SJCRH30 (cell line): ENCODE measurements around the gene UGT1A8.

- RAMPAGE, long total RNA = no peak
Observed at GRCh38 chr2:233061068-233061856, 1.1 kb downstream of the INPP5D start.

GRCh38 chr2:233099869-233100572 is 39.9 kb downstream of the INPP5D start:
- RAMPAGE, long total RNA = no peak

DNA sequence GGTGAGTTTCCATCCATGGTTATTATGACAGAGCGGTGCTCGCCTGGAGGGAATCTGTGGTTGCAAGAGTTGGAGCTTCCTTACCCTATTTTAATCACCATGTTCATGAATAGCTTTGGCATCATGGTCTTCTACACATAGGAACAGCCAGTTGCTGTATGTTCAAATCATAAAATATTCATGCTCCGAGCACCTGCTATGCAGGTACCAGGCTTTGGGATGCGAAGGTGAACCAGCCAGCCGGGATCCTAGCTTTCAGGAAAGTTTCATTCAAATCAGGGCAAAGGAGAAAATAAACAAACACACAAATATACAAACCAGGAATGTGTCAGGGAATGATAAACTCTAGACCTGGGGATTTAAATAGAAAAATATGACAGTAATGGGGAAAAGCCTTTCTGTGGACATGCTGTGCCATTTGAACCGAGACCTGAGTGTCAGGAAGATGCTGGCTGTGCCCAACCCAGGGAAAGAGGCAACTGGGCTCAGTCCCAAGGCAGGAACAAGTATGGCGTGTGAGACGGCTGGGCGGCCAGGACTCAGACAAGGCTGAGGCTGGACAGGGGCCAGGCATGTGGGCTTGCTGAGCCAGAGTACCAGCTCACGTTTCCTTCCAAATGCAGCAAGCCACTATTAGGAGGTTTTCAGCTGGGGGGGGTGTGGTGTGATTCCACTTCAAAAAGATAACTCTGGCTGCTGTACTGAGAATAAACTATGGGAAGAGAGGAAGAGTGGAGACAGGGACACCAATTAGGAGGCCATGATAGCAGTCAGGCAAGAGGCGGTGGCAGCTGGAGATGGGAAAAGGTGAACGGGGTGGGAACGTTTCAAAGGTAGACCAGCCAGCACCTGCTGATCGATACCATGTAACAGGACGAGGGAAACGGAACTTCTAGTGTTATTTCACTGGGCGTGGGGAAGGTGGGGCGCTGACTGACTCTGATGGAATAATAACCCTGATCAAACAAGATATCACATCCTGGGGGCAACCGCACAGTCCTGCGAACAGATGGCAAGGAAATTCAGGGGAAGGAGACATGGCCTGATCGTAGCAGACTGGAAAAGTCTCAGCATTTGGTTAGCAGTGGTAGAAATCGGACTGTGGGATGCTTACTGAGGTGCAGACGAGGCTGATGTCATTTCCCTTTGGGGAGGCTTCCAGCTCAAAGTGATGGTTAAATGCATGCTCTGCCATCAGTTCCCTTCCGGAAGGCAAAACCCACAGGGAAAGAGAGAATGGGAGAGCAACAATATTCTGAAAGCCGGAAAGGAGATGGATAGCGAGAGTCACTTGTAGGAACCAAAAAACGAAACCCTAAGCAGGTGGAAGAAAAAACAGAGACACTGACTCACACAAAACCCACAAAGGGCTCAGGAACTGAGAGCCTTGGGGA is 92.6 kb downstream of the INPP5D start:
- RAMPAGE, long total RNA = no peak

DNA sequence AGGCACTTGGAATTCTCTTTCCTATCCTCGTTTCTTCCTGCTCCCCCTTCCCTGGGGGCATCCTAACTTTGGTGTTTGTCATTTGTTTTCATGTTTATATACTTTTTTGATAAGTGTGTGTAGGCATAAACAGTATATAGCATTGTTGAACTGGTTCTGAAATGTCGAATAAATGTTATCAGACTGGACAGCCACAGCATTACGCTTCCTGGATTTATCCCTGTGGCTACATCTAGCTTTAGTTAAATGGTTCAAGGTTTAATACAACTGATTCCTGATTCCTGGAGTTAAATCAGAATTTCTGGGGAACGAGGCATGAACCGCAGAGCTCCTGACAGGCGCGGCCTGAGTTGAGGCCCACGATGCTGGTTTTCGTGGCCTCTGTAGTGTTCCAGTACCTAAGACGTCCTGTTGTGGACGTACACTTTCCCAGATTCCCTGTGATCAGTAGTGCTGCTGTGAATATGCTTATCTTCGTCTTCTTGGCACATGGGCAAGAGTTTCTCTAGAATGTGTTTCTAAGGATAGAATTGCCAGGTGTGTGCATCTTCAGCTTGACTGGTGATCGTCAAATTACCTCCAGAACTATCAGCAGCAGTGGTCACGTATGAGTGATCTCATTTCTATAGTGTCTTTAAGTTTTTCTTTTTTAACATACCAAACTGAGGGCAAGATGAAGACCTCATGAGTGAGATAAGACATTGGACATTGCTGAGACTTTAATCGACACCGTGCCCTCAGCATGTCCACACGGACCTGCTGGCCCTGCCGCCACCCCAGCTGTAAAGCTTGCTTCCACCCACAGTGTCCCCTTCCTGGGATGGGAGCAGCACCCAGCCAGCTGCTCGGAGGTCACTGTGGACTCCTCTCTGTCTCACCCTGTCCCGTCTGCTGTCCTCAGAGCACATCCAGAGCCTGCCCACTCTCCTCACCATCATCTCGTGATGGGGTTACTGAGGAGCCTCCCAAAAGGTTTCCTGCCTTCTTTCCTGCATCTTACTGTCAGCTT is 66.4 kb downstream of the DGKD start:
- RAMPAGE, long total RNA = no peak

- RAMPAGE, long total RNA = no peak
Observed at GRCh38 chr2:233444543-233445383, 90.5 kb downstream of the DGKD start.

DNA sequence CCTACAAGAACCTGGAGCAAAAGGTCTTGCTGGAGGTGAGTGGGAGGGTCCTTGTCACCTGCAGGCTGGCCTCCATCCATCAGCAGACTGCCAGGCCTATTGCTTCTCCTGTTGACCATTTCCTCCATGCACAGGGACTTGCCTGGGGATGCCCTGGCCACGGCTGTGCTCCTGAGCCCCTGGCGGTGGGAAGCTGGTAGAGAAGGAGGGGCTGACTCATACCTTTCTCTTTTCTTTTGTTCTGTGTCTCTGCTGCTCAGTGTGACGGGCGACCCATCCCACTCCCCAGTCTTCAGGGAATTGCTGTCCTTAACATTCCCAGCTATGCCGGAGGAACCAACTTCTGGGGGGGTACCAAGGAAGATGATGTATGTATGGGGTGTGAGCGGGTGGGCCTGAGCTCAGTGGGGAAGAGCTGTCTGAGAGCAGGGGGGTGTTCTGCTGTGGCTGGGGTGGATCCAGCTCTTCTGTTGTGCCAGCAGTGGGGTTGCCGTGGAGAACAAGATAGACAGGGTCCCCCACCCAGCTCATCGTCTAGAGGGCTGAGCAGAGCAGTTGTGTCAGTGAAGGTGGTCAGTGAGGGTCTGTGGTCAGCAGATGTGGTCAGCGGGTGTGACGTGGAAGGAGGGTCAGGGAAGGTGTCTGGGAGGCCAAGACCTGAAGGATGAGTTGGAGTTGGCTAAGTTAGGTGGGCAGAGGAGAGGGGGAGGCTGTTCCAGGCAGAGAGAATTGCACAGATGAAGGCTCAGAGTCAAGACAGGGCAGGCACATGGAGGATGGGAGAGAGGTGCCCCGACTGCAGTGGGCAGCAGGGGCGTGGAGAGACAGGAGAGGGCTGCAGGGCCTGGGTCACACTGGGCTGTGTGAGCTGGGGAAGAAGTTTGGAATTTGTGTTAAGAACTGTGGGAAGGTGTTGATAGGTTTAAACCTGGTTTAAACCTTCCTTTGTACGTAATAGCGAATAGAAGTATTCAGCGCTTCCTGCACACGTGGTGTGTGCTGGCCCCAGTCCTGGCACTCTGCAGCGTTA is 103.0 kb downstream of the DGKD start:
- RAMPAGE, long total RNA = no peak

- RAMPAGE, long total RNA = no peak
Observed at GRCh38 chr2:233489340-233490185, 77.0 kb downstream of the USP40 start.

GRCh38 chr2:233511621-233512086 is 54.9 kb downstream of the USP40 start:
- RAMPAGE, long total RNA = no peak

GRCh38 chr2:233557415-233557910 is 9.1 kb downstream of the USP40 start:
- RAMPAGE, long total RNA = no peak

DNA sequence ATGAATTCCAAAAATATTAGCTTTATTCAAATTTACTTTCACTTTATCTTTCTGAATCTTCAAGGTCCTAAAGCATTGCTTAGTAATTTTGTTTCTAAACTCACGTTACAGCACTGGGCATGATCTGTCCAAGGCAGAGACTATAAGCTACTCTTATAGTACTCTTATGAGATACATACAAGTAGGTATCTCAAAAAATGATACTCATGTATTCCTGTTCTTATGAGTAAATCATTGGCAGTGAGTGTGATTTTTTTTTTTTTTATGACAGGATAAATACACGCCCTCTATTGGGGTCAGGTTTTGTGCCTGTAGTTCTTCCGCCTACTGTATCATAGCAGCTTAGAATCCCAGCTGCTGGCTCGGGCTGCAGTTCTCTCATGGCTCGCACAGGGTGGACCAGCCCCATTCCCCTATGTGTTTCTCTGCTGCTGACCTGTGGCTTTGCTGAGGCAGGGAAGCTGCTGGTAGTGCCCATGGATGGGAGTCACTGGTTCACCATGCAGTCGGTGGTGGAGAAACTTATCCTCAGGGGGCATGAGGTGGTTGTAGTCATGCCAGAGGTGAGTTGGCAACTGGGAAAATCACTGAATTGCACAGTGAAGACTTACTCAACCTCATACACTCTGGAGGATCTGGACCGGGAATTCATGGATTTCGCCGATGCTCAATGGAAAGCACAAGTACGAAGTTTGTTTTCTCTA is at the start of gene UGT1A8:
UGT1A8 (plus strand) TSS at position 306 of the 704 bp plus-strand sequence.
- RAMPAGE, long total RNA = no peak

DNA sequence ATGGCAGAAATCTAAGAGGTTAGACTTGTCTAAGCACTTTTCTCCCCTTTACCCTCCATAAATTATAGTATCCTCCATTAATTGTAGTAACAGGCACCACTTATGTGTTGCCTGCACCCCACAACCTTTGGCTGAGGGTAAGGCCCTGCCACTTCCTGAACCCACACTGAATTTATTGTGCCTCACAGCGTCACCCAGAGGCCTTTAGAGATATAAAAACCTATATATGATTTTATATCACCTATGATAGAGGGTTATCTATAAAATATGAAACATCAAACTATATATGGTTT is 2.6 kb downstream of the UGT1A9 start:
- RAMPAGE, long total RNA = no peak

GRCh38 chr2:233743514-233744363 is 14.9 kb downstream of the UGT1A3 start:
- RAMPAGE, long total RNA = no peak

DNA sequence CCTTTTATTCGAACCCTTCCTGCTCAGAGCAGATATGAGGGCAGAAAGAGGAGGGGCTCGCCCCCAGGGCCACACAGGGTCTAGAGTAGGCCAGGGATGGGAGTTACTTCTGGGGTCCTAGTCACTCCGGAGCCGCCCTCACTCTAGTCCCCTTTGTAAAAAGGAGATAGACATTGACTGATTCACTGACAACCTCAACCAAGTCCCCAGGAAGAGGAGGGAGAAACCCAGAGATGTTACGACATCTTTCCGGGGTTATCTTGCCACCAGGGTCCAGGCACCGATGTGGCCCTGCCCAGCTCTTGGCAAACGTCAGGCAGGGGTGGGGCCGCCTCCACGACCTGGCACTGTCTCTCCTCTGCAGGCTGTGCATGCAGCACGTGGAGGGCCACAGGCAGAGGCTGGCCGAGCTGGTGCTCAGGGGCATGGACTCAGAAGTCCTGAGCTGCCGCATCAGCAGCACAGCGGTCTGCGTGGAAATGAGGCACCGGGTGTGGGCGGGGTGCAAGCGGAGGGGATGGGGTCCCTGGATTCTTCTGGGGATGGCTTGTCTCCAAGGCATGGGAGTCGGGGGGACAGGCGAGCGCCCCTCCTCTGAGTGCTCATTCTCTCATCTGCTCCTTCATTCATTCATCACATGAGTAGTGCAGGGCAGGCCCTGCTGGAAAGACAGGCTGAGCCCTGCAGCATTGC is 31.0 kb downstream of the HJURP start:
- RAMPAGE, long total RNA = no peak

- RAMPAGE, long total RNA = no peak
Observed at GRCh38 chr2:233867861-233868593, 13.7 kb upstream of the HJURP start.

- RAMPAGE, long total RNA = no peak
Observed at GRCh38 chr2:234289579-234290054, 207.3 kb downstream of the ARL4C start.

- RAMPAGE, long total RNA = no peak
Observed at GRCh38 chr2:234307985-234308498, 188.8 kb downstream of the ARL4C start.

DNA sequence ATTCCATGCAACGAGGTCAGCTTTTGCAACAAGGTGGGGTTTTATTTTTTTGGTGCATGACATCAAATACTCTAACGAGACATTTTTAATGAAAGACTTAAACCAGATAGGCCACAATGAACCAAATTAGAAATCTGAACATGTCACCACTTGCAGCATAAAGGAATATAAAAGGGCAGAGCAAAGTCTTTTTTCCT is 2.4 kb downstream of the ARL4C start:
- RAMPAGE, long total RNA = no peak

GRCh38 chr2:234549034-234549502 is 52.2 kb upstream of the ARL4C start:
- RAMPAGE, long total RNA = no peak

DNA sequence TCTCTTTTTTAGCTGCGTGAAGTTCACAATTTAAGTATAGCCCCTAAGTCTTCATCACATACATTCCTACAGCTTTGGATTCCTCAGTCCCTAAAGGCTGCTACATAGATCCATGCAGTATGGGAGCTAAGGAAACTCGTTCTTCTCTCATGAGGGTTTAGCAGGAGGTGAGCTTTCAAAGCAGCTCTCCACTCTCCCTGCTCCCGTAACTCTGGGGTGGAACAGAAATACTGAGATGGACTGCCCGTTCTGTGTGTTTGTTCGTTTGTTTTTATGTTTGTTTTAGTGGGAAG is 156.6 kb upstream of the SH3BP4 start:
- RAMPAGE, long total RNA = no peak

GRCh38 chr2:234843404-234843896 is 108.4 kb upstream of the SH3BP4 start:
- RAMPAGE, long total RNA = no peak